Bile duct (tissue), 1 donor: ENCODE measurements around a stretch of chr7.

DNA sequence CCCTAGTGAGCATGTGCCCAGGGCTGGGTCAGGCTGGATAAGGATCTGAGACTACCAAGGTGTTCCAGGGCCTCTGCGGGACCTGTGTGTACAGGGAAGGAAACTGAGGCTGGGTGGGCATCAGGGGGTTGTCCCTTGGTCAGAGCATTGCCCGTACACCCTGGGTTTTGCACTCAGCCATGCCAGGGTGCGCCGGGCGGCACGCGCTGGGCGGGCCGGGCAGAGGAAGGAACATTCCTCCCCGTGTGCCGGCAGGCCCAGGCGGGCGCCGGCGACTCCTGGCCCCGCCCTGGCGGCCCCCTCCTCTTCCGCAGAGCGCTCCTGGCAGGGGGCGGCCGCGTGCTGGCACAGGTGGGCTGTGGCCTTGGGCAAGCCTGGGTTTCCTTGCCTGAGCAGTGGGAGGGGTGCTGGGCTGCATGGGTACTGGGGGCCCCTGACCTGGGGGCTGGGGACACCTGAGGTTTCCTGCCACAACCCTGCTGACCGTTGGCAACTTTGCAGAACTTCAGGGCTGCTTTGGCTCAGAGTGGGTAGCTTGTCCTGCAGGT lies 3.9 kb downstream of the LFNG start:
- PRO-cap = no peak

DNA sequence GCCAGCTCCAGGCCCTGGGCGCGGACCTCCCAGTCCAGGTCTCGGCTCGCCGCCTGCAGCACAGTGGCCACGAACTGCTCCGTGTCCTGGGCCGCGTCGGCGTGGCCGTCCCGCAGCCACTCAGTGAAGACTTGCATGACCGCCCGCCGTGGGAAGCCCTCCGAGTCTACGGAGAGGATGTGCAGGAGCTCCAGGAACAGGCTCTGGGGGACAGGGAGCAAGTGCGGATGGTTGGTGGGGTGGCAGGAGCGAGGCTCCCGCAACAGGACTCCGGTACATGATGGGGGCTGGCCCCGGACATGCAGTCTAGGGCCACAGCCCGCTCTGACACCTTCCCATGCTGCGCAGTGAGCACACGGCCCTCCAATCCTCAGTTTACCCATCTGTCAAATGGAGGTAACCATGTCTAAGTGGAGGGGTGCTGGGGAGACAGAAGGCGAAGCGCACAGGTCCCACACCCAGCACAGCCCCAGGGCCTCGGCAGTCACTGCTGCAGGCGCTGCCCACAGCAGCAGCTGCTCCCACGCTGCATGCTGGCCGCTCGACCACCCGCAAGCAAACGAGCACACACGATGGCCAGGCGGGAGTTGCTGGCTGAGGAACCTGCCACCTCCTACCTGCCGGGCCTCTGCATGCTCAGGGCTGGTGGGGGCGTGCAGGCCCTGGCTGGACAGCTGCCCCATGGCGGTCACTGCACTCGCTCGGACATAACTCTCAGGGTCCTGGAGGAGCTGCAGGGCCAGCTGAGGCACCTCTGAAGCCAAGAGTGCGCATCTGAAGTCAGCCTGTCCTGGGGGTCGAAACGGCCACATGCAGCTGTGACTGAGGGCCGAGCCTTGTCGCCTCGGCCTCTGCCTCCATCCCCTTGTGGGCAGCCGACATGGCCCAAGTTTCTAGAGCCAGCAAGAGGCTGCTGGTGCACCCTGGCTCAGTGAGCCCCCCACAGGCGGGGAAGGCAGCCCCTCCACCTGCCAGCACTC lies 16.5 kb downstream of the BRAT1 start:
- PRO-cap = no peak

- PRO-cap = no peak
Observed at GRCh38 chr7:2598054-2598837, 33.5 kb upstream of the TTYH3 start.

DNA sequence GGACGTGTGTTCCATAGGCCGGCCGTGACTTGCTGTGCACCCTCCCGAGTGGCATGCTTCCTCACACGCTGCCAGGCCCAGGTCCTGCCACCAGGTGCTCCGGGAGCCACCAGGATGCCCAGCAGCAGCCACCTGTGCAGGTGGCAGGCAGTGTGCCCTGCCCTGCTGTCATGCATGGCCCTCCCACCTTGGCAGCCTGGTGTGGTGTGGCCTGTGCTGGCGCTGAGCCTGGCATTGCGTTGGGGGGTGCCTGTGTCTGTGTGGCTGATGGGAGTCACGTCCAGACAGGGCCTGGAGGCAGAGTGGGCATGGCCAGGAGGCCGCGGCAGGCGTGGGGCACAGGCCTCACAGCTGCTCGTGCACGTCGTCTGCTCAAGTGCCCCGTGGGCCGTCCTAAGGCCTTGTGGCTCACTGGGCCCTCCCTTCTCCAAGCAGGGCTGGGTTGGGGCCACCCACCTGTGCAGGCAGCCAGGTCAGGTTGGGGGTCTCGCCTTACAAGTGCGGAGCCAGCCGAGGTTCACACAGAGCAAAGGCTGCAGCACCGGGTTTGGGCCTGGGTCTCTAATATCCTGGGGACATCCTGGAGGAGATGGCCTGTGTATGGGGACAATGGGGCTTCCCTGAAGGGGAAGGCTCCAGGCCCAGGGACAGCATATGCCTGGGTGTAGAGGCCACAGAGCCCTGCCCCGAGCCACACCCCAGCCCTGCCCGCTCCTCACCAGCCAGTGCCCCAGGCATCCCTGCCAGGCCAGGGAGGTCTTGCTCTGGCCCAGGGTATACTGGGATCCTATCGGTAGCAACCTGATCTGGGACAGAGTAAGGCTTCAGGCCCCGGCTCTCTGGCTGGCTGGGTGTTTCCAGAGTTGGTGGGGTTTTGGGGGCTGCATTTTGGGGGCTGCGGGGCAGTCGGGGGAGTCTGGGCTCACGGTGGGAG lies 8.9 kb downstream of the TTYH3 start:
- PRO-cap = no peak

DNA sequence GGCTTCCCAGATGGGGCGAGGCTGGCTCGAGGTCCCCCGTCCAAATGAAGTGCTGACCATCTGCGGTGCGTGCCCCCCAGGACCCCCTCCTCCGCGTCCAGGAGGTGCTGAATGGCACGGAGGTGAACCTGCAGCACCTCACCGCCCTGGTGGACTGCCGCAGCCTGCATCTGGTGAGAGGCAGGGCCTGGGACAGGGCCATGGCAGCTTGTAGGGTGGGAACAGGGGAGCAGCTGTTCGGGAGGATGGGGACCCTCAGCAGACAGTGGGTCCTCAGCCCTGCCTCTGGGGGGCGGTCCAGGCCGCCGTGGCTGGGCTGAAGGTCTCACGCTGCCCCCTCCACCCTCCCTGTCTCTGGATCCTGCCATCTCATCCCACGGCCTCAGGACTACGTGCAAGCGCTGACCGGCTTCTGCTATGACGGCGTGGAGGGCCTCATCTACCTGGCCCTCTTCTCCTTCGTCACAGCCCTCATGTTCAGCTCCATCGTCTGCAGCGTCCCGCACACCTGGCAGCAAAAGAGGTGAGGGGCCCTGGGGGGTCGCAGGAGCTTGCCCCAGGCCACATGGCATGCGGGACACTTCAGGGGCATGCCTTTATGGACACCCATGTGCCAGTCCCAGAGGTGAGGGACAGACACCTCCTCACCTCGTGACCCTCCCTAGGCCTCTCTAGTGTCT lies 24.4 kb downstream of the TTYH3 start:
- PRO-cap = no peak

- PRO-cap = no peak
Observed at GRCh38 chr7:2666406-2666922, 21.5 kb upstream of the AMZ1 start.

GRCh38 chr7:2667855-2668512 lies 20.0 kb upstream of the AMZ1 start:
- PRO-cap = no peak

GRCh38 chr7:2688857-2689310 lies 882 bp downstream of the AMZ1 start:
- PRO-cap = no peak

DNA sequence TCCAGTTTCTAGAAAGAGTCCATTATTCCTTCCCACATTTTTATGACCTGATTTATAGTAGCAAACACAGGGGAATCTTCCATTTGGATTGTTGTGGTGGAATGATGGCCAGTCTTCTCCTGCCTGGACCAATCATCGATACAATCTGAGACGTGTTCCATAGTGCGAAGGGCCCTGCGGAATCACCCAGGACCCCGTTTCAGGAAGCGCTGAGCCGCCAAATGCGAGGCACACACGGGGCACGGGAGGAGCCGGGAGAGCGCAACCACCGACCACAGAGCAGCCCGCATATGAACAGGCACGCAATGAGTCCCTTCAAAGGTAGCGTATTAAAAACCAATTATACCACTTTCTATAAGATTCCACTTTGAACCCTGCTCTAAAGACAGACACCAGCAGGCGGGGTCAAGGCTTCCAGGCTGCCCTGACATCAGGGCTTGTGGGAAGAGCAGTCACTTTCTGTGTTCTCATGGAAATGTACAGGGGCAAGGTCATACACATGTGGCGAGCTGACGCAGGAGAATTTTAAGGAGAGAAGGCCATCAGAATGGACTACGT lies 46.1 kb downstream of the AMZ1 start:
- PRO-cap = no peak

GRCh38 chr7:2803076-2803520 lies 41.0 kb downstream of the GNA12 start:
- PRO-cap = bidirectional peak, plus-strand start at chr7:2803224, minus-strand start at chr7:2803182

GRCh38 chr7:2821148-2821869 lies 22.8 kb downstream of the GNA12 start:
- PRO-cap = no peak

GRCh38 chr7:3388587-3389223 lies 87.7 kb downstream of the SDK1 start:
- PRO-cap = no peak

DNA sequence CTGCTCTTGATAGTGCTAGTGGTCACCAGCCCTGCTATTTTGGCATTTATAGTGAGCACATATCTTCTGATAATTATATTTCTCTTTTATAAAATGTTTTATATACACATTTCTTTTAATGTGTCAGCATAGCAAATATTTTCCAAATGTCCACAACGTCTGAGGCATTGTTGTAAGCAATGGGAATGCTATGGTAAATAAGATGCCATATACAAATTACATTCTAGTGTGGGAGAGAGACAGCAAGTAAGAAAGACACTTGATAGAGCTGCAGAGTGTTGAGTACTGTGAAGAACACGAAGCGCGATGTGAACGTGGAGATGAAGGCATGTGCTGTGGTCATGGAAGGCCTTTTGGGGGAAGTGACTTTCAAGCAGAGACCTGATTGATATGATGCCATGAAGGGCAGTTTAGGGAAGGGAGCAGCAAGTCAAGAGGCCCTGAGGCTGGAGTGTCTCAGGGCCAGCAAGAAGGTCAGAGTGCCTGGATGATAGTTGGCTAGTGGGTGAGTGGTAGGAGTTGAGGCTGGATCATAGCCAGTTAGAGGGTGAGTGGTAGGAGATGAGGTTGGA lies 226.1 kb downstream of the SDK1 start:
- PRO-cap = no peak

DNA sequence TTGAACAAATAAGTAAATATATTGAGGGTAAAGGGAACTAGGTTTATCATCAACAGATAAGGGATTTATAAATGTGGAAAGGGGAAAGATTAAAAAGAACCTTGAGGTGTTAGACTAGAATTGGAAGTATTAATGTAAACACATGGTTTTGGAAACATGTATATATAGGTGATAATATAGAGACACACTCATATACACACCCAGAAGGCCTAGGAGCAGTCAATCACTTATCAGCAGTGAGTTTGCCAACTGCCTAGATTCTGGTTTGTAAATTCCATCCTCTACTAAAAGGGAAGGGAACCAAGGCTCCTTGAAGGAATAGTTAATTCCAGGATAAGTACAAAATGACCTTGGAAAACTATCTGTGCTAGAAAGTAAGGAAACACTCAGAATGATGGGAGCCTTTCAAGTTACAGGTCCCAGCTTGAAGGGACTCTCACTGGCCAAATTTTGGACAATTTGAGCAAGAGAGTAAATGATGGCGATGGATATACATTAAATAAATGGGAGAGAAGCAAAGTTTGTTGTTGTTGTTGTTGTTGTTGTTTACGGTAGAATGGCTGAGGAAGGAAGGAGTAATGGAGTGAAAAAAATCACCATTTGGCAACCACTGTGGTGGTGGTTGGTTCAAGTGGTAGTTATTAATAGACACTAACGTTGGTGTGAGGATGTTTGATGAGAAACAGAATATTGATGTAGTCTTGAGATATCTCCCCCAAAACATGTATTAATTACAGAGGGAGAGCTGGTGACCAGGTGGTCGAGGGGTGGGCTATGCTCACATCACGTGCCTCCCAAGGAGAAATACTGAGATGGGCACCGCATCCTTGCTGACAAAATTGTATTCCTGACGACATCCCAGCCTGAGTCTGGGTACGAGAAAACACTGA lies 228.2 kb downstream of the SDK1 start:
- PRO-cap = no peak

- PRO-cap = no peak
Observed at GRCh38 chr7:3562731-3563357, 261.8 kb downstream of the SDK1 start.

DNA sequence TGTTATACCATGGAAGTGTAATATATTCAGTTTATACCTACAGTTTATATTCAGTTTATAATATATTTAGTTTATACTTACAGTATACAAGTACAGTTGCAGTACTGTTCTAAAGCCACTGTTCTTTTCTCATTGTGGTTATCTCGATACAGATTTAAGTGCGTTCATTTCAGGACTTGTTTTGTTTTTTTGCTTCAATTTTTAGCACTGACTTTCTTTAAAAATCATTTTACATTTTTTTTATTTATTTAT lies 596.9 kb upstream of the FOXK1 start:
- PRO-cap = unidirectional peak, plus-strand start at position 153 of the sequence

DNA sequence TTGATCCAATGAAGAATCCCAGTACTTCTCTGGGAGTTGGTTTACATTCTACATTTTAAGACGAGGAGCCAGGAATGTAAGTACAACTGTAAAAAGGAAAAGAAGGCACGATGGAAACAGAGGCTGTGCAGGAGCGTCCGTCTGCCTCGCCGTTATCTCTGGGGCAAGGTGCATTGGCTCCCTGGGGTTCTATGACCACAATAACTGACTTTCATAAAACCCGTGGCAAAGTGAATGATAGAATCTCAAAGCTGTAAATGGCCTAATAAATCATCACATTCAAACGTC lies 265.8 kb upstream of the FOXK1 start:
- PRO-cap = no peak

GRCh38 chr7:4641083-4641545 lies 41.0 kb upstream of the FOXK1 start:
- PRO-cap = no peak

DNA sequence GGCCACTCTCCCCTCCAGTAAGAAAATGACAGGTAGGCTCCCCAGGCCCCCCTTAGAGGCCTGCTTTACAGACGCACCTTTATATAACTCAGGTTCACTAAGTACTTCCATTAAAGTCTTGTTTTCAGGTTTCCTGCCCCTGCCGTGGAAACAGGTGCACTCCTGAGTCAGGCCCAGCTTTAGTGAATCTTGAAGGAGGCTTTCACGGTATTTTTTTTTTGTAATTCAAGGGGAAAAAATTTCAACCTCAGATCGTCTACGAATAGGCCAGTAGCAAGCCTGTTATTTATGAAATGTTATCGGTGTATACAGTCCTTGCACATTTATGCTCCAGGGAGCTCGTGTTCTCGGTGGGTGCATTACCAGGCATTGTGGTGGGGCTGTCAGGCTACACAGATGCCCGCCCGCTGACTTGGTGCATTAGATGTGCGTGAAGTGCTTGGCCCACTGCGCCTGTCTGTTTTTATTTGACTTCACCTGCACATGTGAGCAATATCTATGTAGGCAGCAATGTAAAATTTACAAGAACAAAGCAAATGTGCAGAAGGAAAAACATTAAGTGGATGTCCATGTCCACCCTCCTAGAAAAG lies 2.6 kb downstream of the FOXK1 start:
- PRO-cap = no peak

DNA sequence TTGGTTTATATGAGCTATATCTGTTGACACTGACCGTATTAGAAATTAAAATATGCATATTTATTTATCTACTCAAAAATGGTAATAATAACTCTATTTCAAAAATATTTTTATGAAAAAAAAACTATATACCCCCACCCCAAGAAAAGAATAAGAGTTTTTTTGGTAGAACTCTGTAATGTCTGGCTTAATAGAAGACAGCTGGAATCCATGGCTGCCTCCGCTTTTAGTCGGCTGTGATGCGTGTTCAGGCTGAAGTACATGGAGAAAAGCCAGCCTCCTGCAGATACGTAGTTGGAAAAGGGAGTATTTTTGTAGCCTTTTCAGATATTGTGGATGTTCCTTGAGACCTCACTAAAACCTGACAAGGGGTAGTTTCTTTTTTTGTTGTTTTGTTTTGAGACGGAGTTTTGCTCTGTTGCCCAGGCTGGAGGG lies 9.9 kb downstream of the FOXK1 start:
- PRO-cap = no peak